Kidney epithelial cell (primary cell): ENCODE results near the genes OR5AN1, CBLIF, OOSP3 and MS4A6A.

GRCh38 chr11:59218754-59219470 lies 6.2 kb upstream of the MPEG1 start:
- RAMPAGE, long total RNA, result no peak
- RRBS, result no CpG with 5 or more reads among the region's 2 CpGs

- RAMPAGE, long total RNA, result no peak
- RRBS, result no CpG with 5 or more reads among the region's 3 CpGs
Measured at GRCh38 chr11:59223562-59224118, 10.9 kb upstream of the MPEG1 start.

DNA sequence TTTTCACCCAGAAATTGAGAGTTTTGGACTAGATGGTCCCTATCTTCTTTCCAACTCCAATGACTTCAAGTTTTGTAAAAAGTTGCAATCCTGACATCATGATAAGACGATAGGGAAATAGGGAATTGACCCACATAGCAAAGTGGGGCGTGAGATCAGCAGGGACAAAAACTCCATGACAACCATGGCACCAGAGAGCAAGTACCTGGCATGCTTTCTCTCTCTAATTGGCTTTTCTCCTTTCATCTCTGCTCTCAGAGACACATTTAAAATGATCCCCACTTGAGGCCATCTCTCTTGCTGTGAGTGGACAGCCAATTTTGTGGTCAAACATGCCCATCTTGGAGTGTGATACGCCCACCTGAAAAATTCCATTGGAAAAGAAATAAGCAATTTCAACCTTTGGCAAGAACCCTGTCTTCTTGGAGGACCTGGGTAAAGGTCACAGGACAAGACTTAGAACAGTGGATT lies at the start of gene OR5AN1:
TSS of gene OR5AN1 (plus strand) at position 291 of the 471 bp plus-strand sequence.
- RAMPAGE, long total RNA, result no peak
- RRBS, result no CpG with 5 or more reads among the region's 3 CpGs

- RAMPAGE, long total RNA, result no peak
- RRBS, result no CpG with 5 or more reads among the region's 2 CpGs
Measured at GRCh38 chr11:59552823-59553231, 41.5 kb downstream of the OR4D9 start.

DNA sequence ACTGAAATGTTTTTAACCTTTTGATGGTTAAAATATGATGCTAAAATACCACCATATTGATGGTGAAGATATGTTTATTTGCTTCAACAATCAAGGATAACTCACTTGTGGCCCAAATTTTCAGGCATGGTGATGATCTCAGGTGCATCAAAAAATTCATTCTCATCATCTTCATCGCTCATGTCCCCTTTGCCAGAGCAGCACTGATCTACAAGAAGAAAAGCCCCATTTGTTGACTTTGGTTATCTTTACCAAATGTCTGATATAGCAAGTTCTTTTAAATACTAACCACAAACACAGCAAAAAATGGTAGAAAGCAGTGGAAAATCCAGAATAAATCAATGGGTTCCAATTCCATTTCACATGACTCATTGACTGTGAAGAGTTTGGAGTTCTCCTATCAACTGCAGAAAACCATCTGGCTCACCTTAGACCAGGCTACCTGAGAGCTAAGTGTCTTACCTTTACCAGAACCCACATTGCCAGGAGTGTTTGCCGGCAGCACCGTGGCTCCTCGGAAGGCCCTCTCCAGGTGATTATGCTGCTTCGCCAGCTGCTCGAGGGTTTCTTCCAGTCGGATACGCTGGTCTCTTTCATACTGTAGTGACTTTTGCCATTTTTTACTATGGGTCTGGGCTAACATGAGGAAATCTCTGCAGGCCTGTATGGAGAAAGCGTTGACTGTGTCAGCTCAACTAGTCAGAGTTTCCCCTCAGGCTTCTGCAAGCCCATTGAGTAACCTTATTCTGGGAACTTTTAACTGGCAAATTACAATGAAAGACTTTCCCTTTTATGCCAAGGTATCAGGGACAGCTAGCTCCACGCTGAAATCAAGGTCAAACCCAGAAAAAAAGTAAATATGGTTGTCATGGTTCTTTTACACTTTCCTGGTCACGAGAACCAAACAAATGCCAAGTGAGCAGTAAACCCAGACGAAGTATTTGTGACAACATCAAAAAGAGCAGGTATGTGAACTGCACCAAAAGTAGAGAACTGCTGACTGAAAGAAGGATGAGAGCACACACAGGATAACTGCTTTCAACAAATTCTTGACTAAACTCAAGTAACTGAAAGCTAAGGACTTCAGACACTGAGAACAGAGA lies 14.0 kb downstream of the OSBP start:
- RAMPAGE, long total RNA, result no peak
- RRBS, result no CpG with 5 or more reads among the region's 12 CpGs

DNA sequence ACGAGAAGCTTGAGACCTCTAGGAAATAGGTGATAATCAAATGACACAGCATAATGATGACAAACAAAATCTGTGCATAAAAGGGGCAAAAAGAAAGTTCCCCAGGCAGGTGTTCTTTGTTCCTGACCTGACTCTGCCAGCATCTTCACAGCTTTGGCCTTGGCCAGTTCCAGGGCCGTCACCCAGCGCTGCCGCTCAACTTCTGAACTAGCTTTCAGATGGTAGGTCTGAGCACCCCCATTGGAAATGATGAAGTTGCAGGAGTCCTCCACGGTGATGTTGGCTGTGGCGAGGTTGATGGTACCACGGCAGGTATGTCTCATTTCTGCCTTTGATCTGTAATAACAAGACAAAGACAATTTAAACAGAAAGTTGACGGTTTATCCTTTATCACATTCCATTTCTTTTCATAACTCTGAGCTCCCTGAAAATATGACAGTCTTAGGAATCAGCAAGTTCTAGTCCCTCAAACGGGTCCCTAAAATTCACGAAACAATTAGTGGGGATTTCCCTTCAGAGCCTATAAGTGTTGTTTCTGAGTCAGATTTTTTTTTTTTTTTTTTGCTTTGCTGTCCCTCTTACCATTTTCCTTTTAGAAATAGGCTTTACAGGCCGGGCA lies 5.2 kb downstream of the OSBP start:
- RAMPAGE, long total RNA, result no peak
- RRBS, result no CpG with 5 or more reads among the region's 11 CpGs

- RAMPAGE, long total RNA, result no peak
- RRBS, result no CpG with 5 or more reads among the region's 9 CpGs
Measured at GRCh38 chr11:59611438-59612530, 3.8 kb downstream of the OSBP start.

- RAMPAGE, long total RNA, result no peak
- RRBS, result no CpG with 5 or more reads among the region's 3 CpGs
Measured at GRCh38 chr11:59772104-59772718, 17.0 kb downstream of the STX3 start.

GRCh38 chr11:59845427-59845761 lies at the start of gene CBLIF:
CBLIF (minus strand) TSS chr11:59845499.
- RAMPAGE, long total RNA, result no peak
- RRBS, result no CpG with 5 or more reads among the region's 4 CpGs

DNA sequence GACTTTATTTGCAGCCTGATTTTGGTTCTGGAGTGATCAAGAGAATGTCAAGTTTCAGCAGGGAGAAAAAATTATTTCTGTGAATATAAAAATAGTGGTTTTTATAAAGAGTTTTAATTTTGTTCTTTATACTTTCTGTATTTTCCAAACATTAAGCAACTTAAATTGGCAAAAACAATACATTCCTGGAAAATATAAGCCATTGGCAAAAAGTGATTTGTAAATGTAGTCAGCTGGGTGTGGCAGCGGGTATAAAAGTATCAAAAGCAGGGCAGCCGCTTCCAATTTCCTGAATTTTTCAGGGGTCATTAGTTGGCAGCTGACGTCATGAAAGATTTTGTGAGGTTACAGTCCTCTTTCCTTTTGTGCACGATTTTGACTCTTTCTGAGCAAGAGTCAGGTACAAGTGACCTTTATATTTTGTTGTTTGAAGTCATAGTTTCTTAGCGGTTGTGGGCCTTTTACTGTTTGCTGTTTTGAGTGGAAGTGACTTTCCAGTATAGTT lies at the start of gene OOSP3:
TSS of gene OOSP3 (plus strand) at position 301 of the 505 bp plus-strand sequence.
- RAMPAGE, long total RNA, result no peak
- RRBS, result no CpG with 5 or more reads among the region's 5 CpGs

DNA sequence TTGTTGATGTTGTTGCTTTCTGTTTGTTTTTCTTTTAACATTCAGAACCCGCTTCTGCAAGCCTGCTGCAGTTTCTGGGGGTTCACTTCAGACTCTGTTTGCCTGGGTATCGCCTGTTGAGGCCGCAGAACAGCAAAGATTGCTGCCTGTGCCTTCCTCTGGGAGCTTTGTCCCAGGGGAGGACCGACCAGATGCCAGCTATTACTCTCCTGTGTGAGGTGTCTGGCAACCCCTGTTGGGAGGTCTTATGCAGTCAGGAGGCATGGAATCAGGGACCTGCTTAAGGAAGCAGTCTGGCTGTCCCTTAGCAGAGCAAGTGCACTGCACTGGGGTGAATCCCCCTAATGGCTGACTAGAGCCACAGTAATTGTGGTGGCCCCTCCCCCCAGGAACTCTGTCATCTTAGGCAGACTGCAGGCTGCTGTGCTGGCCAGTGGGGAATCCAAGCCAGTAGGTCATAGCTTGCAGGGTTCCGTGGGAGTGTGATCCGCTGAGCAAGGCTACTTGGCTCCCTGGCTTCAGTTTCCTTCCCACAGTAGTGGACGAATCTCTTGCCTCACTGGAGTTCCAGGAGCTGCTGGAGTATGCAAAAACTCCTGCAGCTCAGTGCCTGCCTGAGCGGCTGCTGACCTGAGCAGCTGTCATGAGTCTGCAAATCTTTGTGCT lies 13.0 kb downstream of the OOSP3 start:
- RAMPAGE, long total RNA, result no peak
- RRBS, result no CpG with 5 or more reads among the region's 8 CpGs

GRCh38 chr11:60182279-60183435 lies at the start of gene MS4A6A:
MS4A6A (minus strand) TSS chr11:60183083.
- RAMPAGE, long total RNA, result no peak
- RRBS, result no CpG with 5 or more reads among the region's 11 CpGs

GRCh38 chr11:60283206-60283679 lies 2.8 kb downstream of the MS4A4A start:
- RAMPAGE, long total RNA, result no peak
- RRBS, result no CpG with 5 or more reads among the region's 3 CpGs

GRCh38 chr11:60310493-60311142 lies 16.4 kb upstream of the MS4A6E start:
- RAMPAGE, long total RNA, result no peak
- RRBS, result no CpG with 5 or more reads among the region's 6 CpGs

DNA sequence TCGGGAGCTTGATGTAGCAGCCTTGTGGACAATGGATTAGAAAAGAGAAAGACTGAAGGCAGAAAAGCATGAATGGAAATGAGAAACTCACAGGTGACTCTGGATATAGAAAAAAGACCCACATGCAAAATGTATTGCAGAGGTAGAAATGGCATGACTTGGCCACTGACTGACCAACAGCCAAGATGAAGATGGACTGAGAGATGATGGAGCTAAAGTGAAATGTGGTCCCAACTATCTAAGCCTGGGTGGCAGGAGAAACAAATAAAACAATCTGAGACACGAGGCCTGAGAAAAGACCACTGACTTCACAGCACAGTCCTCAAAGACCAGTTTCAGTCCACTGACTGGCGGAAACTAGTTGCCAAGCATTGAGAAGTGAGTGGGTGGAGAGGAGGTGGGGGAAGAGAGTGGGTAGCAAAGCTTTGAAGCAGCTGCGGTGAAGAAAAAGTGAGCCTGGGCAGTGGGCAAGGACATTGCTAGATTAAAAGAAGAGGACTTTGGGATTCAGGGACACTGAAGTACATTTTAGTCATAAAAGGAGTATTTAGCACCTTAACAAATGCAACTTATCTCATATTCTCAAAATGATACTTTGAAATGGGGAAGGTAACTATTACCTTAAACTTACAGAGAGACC lies 1.9 kb downstream of the MS4A1 start:
- RAMPAGE, long total RNA, result no peak
- RRBS, result no CpG with 5 or more reads among the region's 4 CpGs

GRCh38 chr11:60502634-60502949 lies 10.0 kb downstream of the MS4A12 start:
- RAMPAGE, long total RNA, result no peak
- RRBS, result no CpG with 5 or more reads among the region's 3 CpGs

- RAMPAGE, long total RNA, result no peak
- RRBS, result no CpG with 5 or more reads among the region's 21 CpGs
Measured at GRCh38 chr11:60759261-60760009, 2.8 kb downstream of the MS4A15 start.

- RAMPAGE, long total RNA, result no peak
- RRBS, result no CpG with 5 or more reads among the region's 4 CpGs
Measured at GRCh38 chr11:60776119-60776488, 9.0 kb upstream of the MS4A10 start.

- RAMPAGE, long total RNA, result no peak
- RRBS, result no CpG with 5 or more reads among the region's 9 CpGs
Measured at GRCh38 chr11:60843077-60843727, 1.3 kb downstream of the CCDC86 start.

GRCh38 chr11:60878562-60878773 lies 11.1 kb downstream of the ZP1 start:
- RAMPAGE, long total RNA, result no peak
- RRBS, result no CpG with 5 or more reads among the region's 1 CpG